ENCODE measurements around the genes UBQLN1, GKAP1 and NXNL2.

- PRO-cap: bidirectional peak, plus-strand start at chr9:83708008, minus-strand start at chr9:83707901; bidirectional peak, plus-strand start at chr9:83708368, minus-strand start at chr9:83708101
Observed at GRCh38 chr9:83707863-83708491, at the start of gene UBQLN1. Gene UBQLN1, minus strand, starts transcription at chr9:83707958.

DNA sequence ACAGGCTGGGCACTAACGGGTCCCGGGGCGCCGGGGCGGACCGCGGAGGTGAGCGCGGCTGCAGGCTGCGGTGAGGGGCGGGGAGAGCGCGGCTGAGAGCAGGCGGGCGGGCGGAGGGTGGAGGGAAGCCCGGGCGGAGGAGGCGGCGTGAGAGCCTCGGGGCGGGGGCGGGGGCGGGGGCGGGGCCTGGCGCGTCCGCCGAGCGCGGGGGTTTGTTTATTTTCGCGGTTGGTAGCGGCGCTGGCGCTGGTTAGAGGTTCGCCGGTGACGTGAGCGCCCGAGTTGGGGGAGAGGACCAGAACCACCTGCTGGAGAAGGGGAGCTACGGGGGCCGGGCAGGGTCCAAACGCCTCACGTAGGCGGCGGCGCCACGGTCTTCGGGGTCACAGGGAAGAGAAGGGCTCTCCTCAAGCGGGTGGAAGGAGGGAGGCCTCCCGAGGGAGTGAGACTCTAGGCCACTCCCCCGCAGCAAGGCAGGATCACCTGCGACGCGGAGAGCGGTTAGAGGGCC, at the start of gene GKAP1:
Gene GKAP1, minus strand, starts transcription at position 90 of the 511 bp plus-strand sequence.
- PRO-cap: bidirectional peak, plus-strand start at position 220 of the sequence, minus-strand start at position 88 of the sequence

DNA sequence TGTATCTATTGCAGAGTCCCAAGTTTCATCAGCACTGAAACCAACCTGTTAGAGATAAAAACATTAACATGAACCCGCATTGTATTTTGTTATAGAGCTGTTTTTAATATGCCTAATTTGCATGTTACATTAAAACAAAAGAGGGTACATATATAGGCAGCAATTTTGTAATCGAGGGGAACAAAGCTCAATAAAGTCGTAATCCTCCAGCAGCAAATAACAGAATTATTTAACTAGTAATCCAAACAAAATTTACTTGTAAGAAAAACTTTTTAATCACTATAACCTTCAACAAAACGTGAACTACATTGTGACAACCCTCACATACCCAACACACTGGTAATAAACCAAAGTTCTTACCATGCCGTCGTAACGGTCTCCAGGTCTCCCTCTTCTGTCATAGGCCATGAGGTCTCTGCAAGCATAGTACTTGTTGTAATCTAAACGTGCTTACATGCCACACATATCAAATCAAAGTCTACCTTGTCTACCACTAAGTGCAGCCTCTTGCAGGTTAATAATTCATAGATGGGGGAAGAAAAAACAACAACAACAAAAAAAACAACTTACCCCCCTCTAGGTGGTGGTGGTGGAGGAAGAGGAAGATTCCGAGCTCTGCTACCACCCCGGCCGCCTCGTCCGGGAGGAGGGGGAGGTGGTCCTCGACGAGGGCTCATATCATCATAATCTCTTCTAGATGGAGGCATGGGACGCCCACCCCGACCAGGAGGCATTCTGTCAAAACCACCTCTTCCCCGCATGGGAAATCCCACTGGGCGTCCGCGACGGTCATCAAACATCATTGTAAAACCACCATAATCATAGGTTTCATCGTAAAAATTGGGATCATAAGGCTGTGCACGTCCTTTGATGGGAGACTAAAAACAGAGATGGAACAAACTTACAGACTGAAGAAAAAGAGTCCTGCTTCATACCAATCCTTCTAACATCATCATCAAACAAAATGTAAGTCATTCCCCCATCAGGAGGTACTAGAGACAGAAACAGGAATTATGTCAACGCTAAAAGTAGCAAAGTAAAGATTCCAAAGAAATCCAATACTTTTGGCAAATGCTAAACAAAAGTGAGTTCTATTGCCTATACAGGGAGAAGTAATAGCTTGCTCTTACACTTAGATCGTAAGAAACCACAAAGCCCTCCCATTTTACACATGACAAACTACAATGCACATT, 8.3 kb downstream of the HNRNPK start:
- PRO-cap: no peak

GRCh38 chr9:83973169-83973864, 6.7 kb downstream of the HNRNPK start:
- PRO-cap: no peak

DNA sequence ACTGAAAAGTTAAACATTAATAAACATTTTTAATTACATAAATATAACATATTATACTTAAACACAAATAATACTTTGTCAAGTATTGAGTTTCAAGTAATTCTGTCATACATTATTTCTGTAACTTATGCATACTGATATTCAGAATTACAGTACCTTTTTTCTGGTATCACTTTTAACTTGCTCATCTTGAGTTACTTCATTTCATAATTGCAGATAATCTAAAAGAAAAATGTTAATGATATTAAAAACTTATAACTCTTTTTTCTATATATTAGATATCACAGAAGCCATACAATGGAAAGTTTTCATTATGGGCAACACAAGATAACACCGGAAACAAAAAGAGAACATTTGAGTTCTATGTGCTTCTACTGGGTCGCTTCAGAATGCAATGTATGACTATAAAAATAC, 29.4 kb downstream of the AGTPBP1 start:
- PRO-cap: no peak

- PRO-cap: no peak
Observed at GRCh38 chr9:85722961-85723596, 18.7 kb downstream of the AGTPBP1 start.

- PRO-cap: no peak
Observed at GRCh38 chr9:86012478-86013453, 71.8 kb downstream of the NAA35 start.

- PRO-cap: no peak
Observed at GRCh38 chr9:86021192-86021592, 78.2 kb downstream of the GOLM1 start.

GRCh38 chr9:86455173-86455517, 100.9 kb upstream of the TUT7 start:
- PRO-cap: no peak

- PRO-cap: bidirectional peak, plus-strand start at chr9:86947950, minus-strand start at chr9:86947706
Observed at GRCh38 chr9:86947799-86948253, 520 bp upstream of the GAS1 start.

- PRO-cap: no peak
Observed at GRCh38 chr9:87194413-87194881, 247.1 kb upstream of the GAS1 start.

- PRO-cap: no peak
Observed at GRCh38 chr9:87405855-87406054, 91.9 kb upstream of the DAPK1 start.

- PRO-cap: no peak
Observed at GRCh38 chr9:87410537-87411400, 86.9 kb upstream of the DAPK1 start.

DNA sequence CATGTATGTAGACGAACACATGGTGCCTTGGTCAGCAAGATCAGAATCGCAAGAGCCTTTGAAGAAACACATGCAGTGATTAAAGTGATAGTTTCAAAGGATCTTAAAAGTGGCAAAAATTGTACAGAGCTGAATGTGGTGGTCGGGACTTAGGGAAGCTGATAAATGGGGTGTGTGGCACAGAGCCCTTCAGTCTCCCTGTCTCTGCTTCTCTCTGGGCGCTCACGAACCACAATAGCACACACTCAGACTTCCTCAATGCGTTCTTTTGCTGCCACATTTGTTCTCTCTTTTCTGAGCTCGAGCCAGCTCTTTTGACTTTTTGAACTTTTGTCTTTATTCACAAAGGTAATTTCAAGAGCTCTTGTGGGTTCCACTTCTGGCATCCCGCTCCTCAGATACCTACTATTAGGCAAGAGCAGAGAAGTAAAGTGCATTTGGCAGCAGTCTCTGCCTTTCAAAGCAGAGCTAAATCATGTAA, 112.3 kb upstream of the CTSL start:
- PRO-cap: no peak

DNA sequence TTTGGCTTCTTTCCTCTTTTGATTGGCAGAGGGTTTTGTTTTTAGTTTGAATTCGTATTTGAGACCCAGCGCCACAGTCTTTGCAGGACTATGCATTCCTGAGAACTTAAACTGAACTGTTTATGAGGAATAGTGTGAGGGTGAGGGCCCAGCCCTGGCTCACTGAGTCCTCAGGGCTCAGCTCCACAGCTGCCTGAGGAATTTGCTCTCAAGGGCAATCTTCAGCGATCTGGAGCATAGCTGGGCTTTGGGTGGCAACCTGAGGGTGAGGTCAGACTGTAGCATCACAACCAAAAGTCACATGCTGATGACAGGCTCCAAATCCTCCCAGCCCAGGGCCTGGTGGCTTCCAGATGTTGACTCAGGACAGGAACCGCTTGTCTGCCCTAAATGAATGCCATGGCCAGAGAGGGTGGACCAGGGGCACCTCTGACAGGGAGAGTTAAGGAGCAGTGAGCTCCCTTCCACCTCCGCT, 14.1 kb upstream of the CTSL start:
- PRO-cap: no peak

DNA sequence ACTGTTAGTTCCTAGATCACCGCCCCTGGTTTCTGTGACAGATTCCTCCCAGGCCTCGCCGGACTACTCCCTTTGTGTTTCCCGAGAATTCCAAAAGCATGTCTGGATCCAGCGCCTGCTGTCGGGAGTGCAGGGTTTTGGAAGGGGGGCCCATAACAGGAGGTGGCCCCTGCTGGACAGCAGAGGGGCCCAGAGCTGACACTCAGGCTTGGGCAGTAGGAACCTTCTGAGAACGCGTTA, 74.6 kb downstream of the CTSL start:
- PRO-cap: no peak

DNA sequence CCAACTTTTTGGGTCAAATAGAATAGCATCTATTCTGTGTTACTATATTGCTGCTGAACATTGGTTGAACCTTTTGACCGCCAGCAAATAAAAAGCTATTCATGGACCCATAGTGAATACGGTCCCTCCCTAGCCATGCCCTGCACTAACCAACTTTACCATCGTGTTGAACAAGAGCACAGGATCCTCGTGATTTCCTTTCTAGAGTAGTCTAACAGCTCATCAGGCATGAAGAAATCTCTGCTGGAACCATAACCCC, 70.3 kb upstream of the SPATA31E1 start:
- PRO-cap: no peak

GRCh38 chr9:87934510-87934837, 21.5 kb upstream of the ENSG00000283205 start:
- PRO-cap: no peak

DNA sequence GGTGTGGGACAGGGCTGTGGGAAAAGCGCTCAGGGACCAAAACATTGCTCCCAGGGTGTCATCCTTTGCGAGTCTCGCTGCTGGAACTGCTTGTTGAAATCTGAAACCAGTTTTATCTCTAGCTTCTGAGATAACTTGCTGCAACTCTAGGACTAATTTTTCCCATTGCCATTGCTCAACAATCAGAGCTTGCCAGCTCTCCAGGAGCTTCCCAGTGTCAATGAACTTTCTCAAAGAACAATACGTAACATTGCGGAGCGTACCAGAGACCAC, 48.0 kb downstream of the SPATA31C2 start:
- PRO-cap: no peak

DNA sequence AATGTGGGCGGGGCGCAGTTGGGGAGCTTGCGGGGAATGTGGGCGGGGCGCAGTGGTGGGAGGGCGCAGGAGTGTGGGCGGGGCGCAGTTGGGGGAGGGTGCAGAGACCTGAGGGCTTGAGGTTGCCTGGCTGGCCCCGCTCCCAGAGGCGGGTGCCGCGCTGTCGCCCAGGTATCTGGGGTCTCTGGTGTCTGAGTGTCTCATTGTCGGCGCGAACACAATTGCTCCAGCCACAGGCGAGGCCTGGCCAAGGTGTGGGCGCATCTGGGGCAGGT, at the start of gene NXNL2:
Gene NXNL2, plus strand, starts transcription at position 145 of the 275 bp plus-strand sequence.
- PRO-cap: bidirectional peak, plus-strand start at position 145 of the sequence, minus-strand start outside the sequence